ENCODE measurements around a stretch of chr14.

GRCh38 chr14:102499107-102500070 is 10.2 kb downstream of the ANKRD9 start:
- PRO-cap, 2 experiments, result no peak in any of the 2 experiments

- PRO-cap, 2 experiments, result no peak in any of the 2 experiments
These were observed 5.7 kb downstream of the ANKRD9 start for GRCh38 chr14:102503631-102504545.

- PRO-cap, 2 experiments, result no peak in any of the 2 experiments
These were observed 1.3 kb downstream of the ANKRD9 start for GRCh38 chr14:102508224-102508750.

GRCh38 chr14:102511463-102512010 is 2.0 kb upstream of the ANKRD9 start:
- PRO-cap, 2 experiments, result no peak in any of the 2 experiments

- PRO-cap, 2 experiments, result no peak in any of the 2 experiments
These were observed 27.0 kb upstream of the RCOR1 start for GRCh38 chr14:102565475-102565764.

- PRO-cap, 2 experiments, result no peak in any of the 2 experiments
These were observed 12.6 kb upstream of the RCOR1 start for GRCh38 chr14:102579762-102580242.

DNA sequence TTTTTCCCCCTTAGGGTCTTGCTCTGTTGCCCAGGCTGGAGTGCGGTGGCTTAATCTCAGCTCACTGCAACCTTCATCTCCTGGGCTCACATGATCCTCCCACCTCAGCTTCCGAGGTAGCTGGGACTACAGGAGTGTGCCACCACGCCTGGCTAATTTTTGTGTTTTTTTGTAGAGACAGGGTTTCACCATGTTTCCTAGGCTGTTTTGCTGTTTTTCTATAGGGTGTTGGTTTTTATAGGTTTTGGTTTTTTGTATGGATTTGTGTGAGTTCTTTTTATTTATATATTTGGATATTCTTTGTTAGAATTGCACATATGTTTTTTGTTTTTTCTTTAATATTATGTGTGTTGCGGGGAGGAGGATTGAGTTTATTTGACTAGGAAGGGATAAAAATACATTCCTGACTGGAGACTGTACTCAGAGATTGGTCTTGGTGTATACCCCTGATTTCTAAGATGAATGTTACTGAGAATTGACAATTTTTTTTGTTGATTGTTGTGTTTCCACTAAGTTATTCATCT is 11.2 kb downstream of the RCOR1 start:
- PRO-cap, 2 experiments, result no peak in any of the 2 experiments

GRCh38 chr14:102778251-102778770 is 1.1 kb downstream of the TRAF3 start:
- PRO-cap, 2 experiments, result peak in 2 of 2 experiments; most common plus-strand start chr14:102778622 (in 2); most common minus-strand start chr14:102778502 (in 2)

DNA sequence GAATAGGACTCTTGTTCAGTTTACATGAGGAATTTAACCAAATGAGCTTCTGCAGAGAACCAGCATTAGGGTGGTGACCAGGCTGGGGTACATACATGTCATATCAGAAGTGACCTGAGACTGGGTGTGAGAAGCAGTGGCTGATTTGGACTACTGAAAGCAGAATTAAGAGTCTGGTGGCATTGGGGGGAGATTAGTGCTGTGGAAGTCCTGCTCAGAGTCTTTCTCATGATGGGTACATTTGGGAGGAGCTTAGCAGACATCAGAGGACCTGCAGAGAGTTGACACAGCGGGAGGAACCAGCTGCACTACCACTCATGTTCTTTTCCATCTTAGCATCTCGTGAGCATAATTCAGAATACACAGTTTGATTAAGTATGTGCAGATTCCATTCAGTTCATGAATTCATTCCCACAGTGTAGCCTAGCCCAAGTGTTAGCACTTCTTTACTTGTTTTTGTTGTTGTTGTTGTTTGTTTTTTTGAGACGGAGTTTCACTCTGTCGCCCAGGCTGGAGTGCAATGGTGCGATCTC is 21.8 kb downstream of the TRAF3 start:
- PRO-cap, 2 experiments, result no peak in any of the 2 experiments

DNA sequence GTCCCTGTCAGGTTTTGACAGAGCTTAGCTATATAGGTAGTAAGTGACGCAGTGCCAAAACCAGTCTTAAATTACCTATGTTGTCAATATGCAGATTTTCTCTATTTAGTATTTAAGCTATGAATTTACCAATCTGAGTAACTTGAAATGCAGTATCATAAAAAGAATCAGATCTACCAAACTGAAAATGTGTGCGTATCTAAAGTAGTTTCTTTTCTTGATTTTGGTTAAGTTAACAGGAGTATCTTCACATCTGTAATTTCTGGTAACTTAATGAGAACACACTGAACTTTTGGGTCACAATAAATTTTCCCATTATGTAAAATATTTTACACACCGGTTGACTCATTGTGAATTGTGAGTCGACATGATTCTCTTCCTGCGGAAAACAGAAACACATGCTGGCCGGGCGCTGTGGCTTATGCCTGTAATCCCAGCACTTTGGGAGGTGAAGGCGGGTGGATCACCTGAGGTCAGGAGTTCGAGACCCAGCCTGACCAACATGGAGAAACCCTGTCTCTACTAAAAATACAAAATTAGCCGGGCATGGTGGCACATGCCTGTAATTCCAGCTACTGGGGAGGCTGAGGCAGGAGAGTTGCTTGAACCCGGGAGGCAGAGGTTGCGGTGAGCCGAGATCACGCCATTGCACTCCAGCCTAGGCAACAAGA is 45.2 kb downstream of the TRAF3 start:
- PRO-cap, 2 experiments, result no peak in any of the 2 experiments

DNA sequence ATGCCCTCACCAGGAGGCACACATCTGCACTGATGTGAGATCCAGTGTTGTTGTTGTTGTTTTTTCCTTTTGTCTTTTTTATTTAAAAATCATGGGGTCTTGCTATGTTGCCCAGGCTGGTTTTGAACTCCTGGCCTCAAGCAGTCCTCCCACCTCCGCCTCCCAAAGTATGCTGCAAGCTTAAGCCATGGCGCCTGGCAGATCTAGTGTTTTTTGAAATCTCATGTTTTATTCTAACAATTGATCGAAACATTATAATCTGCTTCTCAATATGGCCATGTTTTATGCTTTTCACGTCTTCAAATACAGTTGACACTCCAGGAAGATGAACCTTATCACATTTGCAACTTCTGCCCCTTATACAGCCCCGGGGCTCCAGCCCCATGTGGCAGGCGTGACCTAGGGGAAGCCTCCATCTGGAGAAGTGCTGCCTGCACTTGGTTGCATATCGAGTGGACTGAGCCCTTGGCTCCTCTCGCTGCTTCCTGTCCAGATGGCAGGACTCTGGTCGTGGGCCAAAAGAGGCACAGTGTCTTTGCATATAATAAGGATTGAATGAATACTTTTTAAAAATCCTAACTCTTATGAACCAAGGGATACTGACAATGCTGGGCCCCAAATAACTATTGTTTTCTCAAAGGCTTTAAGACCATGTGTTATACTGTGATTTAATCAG is 71.8 kb downstream of the TRAF3 start:
- PRO-cap, 2 experiments, result no peak in any of the 2 experiments

- PRO-cap, 2 experiments, result no peak in any of the 2 experiments
These were observed 20.8 kb upstream of the AMN start for GRCh38 chr14:102901675-102902037.

GRCh38 chr14:102928400-102929679 is 6.4 kb downstream of the AMN start:
- PRO-cap, 2 experiments, result peak in 2 of 2 experiments; most common plus-strand start chr14:102928679 (in 2); most common minus-strand start chr14:102928506 (in 2)

GRCh38 chr14:102943907-102944640 is 21.6 kb downstream of the AMN start:
- PRO-cap, 2 experiments, result no peak in any of the 2 experiments

GRCh38 chr14:102946560-102946970 is 24.1 kb downstream of the AMN start:
- PRO-cap, 2 experiments, result no peak in any of the 2 experiments

DNA sequence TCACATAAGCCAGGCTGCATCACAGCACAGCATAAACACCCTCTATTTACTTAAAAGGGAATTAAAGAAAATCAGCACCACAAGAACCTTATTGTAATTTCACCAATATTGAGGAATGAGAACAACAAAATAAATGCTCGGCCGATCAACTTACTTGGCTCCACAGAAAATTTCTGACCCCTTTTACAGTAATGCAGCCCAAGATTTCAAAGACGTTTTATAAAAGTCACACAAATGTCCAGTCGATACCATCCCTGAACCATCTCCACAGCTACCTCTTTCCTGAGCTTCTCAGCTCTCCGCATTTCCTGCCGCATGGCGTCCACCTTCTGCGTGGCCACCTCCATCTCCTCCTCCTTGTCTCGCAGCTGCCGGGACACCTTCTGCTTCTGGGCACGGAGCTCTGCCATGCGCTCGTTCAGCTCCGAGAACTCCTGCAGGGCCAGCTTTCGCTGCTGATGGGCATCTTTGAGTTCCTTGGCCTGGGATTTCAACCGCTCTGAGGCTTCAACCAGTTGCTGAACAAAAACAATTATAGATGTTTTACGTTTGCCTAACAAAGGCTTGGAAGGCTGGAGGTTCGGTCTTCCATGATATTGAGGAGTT is 49.3 kb downstream of the AMN start:
- PRO-cap, 2 experiments, result no peak in any of the 2 experiments

DNA sequence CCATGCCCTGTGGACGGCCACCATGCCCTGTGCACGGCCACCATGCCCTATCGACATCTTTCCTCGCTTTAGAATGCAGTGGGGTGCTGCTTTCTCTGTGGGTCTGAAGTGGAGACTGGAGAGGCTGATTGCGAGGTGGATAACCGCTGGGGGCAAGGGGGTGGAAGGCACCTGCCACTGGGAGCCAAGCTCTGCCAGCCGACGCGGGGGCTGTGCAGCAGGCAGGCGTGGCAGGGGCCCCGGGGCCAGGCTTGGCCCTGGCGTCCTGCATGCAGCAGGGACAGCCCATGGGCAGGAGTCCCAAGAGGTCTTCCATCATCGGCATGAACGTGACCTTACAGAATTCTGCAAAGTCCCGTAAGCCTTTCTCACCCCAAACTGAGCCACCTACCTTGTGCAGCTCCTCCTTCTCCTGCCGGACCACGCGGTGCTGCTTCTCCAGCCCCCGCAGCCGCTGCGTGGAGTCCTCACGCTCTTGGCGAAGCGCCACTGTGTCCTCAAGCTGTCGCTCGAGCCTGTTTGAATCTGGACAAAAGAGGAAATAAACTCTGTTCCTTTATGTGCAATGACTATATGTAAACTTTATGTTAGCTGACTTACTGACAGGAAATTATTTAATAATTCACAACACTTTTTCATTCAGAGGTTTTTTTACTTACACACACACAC is 51.3 kb downstream of the AMN start:
- PRO-cap, 2 experiments, result no peak in any of the 2 experiments

DNA sequence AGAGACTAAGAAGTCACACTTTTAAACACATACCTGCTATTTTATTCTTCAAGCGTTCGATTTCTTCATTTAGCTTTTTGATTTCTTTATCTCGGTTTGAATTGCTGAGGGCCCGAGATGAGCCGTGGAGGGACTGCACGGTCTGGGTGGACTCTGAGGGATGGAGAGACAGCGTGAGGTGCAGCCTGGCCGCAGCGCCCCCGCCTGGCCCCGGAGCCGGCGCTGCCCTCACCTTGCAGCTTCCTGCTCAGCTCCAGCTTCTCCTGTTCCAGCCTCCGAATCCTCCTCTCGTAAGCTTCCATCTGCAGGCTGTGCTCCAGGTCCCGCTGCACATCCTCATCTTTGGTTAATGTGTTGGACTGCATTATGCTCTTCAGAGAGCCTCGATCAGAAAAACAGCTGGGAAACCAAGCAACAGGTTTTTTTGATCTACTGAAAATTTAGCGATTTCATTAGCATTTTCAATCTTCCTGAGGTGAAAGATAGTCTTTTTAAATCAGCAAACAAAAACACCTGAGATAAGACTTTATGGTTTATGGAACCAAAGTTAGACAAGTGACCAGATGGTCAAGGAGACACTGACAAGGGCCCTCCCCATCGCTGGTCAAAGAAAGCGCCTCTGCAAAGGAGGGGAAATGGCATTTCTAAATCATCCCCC is 53.3 kb downstream of the AMN start:
- PRO-cap, 2 experiments, result no peak in any of the 2 experiments

DNA sequence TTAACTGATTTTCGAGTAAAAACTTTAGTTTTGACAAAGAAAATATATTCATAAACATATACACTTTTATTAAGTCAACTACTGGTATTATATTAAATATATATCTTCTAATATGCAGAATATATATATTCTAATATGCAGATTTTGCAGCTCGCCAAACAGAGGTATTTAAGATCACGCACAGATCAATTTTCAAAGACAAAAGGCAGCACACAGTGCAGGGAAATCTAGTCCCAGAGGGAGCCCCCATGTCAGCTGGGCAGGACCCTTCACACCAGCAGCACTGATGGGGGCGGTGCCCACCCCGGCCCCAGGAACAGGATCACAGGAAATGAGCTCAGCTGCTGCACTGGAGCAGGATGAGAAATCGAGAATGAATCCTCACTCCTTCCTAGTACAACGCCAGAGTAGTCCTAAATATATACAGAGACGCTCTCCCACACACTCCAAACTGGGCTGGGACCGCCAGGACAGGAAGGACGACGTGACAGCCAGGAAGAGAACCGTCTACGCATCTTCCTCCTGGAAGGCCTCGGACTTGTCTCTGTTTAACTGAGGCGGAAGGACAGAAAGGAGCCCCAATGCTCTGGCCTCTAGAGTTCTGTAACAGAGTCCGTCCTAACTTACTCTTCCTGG is 33.6 kb downstream of the CDC42BPB start:
- PRO-cap, 2 experiments, result no peak in any of the 2 experiments

GRCh38 chr14:103045302-103045905 is 11.9 kb downstream of the CDC42BPB start:
- PRO-cap, 2 experiments, result no peak in any of the 2 experiments

All from helper T cell (primary cell).